ENCODE measurements around the genes C3orf38, EPHA6 and COL8A1.

DNA sequence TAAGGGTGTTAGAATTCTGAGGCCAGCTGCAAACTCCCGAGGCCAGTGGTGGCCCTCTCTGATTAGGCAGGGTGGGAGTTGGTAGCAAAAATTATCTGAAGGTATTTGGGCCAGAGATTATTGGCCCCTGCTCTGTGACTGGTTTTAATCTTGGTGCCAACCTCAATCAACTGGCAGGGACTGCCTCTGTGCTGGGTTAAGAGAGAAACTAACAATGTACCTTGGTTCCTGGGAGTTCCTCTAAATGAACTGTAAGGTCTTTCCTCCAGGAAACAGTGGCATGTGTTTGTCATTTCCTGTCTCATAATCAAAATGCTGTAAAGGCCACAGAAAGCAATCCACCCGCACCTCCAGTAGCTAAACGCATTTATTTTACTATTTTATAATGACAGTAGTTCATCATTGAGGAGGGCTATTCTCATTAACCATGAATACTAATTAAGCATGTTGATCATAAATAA, 5.1 kb downstream of the POU1F1 start:
- PRO-cap = no peak

DNA sequence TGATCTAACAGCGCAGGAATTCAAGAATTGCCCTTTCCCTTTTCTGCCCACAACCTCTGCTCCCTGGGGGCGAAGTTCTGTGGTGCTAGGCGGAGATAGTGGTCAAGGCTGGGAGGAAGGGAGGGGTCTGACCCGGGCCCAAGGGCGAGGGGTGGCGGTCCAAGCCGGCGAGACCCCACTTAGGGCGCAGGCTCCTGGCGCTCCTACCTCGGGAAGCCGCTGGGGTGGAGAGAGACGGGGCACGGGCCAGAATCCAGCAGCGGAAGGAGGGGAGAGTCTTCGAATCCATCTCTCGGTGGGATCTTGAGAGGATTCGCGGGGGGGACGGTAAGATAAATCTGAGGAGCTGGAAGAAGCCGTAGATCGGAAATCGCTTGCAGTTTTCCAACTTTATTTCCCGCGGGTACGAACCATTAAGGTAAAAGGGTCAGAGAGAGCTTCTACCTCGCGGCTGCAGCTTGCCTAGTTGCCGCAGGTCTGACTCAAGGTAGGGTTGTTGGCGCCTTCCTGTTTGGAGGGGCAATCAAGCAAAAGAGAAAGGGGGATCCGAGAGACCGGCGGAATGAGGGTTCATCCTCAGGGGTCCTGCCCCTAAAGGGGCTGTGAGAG, 604 bp downstream of the HTR1F start:
- PRO-cap = no peak

DNA sequence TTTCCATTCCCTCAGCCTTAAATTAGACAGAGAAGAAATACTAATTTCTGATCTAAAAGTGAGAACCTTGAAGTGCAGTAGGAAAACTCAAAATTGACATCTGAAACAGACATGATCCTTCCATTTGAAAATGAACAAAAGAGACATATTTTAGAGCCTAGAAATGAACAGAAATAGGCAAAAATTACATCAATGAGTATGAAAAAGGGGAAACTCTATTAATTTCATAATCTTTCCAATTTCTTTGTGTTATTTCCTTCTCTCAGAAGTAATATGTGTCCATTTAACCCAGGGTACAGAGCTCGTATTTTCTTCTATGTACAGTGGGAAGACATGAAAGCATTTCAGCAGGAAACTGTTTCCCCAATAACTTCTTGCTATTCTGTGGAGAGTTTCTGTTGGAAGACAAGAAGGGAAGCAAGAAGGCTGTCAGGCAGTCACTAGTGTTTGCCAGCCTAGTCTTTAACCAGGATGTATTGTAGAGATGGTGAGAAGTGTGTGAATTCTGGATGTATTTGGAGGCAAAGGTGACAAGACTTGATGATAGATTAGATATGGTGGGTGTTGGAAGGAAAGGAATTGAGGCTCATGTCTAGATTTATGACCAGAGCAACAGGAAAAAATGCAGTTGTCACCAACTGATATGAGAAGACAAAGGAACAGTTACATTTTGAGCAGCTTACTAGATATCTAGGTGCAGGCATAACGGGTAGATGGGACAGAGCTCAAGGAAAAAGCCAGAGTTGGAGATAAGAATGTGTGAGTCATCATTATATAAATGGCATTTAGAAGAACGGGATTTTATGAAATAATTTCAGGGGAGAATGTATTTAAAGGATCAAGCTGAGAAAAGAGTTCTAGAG, 3.4 kb downstream of the HTR1F start:
- PRO-cap = no peak

GRCh38 chr3:88149485-88150450, at the start of gene C3orf38:
Gene C3orf38 (plus strand): TSS chr3:88149959.
- PRO-cap = bidirectional peak, plus-strand start at chr3:88149731, minus-strand start at chr3:88149664; bidirectional peak, plus-strand start at chr3:88149968, minus-strand start at chr3:88149901

GRCh38 chr3:88205527-88205756, 55.7 kb downstream of the C3orf38 start:
- PRO-cap = no peak

DNA sequence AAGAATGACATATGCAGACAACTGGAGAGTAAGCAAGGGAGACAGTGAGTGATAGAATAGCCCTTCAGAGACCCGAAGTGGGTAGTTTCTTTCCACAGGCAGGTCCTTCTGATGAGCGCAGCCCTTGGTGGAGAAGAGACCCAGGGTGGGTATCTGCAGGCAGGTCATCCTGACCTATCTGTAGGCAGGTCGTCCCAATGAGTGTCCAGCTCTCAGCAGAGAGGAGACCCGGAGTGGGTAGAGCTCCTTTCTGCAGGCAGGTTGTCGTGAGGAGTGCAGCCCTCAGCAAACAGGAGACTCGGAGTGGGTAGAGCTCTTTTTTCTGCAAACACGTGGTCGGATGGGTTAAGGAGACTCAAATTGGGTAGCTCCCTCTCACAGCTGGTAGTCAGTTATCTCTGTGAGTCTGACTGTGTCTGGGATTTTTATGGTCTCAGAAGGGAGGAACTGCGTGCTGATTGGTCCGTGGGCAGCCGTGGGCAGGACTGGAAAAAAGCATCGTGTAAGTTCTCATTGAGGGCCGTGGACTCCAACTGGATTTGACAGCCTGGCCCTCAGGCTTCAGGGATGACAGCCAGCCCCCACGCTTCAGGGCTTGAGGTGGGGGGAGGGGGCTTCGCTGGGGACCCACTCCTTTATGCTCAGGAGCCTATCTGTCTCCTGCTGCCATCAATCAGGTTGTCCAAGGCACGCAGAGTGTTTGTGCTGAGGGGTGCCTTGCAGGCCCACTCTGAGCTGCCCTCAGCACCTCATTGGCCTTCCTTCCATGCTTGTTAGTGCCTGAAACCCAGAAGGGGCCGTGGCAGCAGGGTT, 463.8 kb downstream of the EPHA3 start:
- PRO-cap = no peak

GRCh38 chr3:89699138-89699695, 591.8 kb downstream of the EPHA3 start:
- PRO-cap = no peak

GRCh38 chr3:93873457-93874017, 100.2 kb downstream of the PROS1 start:
- PRO-cap = no peak

- PRO-cap = no peak
Observed at GRCh38 chr3:93941539-93942365, 31.9 kb downstream of the PROS1 start.

DNA sequence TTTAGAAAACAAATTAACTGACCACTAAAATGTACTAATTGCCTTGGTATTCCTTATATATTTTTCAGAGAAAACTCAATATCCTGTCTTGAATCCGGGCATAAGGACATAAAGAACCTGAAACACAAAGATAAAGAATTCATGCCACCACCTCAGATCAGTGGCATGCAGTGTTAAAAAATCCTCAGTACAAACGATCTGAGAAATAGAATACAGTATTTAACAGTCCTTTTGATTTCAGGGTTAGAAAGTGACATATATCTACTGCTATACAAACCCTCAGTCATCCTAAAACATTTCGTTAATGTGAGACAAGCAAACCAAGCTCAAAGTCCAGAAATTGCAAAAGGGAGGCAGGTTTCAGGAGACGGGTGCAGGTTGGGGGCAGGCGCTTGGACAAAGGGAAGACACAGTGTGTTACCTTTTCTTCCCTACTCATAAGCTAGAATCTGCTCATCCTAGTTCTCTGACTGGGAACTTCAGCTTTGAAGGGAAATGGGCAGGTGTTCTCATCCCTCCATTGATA, 736 bp downstream of the PROS1 start:
- PRO-cap = no peak

DNA sequence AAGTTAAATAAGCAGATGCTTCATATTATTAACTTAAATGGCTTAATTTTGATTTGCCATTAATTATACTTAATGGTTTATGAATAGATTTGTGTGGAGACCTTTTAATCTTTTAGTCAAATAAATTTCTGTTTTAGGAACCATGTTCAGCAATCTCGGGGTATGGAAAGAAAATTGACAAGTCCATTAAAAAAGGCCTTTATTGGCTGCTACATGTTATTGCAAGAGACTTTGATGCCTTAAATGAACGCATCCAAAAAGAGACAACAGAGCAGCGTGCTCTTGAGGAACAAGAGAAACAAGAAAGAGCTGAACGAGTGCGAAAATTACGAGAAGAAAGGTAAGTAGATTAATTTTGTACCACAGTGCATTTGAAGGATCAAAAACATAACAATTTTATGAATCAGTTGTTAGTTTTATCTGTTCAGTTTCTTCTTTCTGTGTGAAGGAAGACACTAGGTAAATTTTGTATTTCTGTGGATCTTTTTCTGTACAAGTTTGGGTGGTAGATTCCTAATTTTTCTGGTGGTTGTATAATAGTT, 8.1 kb upstream of the STX19 start:
- PRO-cap = no peak

DNA sequence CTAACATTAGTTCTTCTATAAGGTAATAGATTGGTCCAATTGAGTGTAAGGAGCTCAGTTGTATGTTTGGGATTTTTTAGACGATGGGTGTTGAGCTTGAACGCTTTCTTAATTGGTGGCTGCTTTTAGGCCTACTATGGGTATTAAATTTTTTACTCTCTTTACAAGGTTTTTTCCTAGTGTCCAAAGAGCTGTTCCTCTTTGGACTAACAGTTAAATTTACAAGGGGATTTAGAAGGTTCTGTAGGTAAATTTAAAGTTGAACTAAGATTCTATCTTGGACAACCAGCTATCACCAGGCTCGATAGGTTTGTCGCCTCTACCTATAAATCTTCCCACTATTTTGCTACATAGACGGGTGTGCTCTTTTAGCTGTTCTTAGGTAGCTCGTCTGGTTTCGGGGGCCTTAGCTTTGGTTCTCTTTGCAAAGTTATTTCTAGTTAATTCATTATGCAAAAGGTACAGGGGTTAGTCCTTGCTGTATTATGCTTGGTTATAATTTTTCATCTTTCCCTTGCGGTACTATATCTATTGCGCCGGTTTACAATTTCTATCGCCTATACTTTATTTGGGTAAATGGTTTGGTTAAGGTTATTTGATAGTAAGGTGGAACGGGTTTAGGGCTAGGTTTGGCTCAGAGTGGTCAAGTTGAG, 196.7 kb upstream of the EPHA6 start:
- PRO-cap = no peak

GRCh38 chr3:96814347-96815496, at the start of gene EPHA6:
Gene EPHA6 (plus strand): TSS chr3:96814594.
- PRO-cap = no peak

GRCh38 chr3:97874303-97875066, 52.7 kb downstream of the CRYBG3 start:
- PRO-cap = no peak

DNA sequence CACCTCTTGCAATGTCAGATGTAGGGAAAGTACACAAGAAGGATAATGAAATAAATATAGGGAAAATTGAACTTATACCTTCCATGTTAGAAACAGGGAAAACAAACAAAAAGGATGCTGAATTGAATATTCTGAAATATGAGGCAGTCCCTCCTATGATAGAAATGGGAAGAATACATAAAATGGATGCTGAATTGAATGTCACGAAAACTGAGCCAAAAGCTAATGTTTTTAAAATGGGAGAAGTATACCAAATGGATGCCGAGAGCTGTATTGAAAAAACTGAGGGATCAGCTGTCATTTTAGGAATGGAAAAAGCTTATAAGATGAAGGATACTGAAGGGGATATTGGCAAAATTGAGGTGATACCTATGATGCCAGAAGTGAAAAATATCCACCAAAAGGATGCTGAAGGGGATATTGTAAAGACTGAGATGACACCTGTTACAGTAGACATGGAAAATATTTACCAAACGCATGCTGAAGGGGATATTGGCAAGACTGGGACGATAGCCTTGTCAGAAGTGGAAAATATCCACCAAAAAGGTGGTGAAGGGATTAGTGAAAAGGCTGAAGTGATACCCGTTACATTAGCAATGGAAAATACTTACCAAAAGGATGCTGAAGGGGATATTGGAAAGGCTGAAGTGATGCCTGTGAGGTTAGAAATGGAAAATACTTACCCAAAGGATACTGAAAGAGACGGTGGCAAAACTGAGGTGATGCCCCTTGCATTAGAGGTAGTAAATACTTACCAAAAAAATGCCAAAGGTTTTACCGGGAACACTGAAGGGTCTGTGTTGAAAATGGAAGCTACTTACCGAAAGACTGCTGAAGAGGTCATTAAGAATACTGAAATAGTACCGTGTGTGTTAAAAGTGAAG, 54.2 kb downstream of the CRYBG3 start:
- PRO-cap = no peak

- PRO-cap = unidirectional peak, plus-strand start at chr3:98732288
Observed at GRCh38 chr3:98731899-98733013, 30.9 kb upstream of the ST3GAL6 start.

- PRO-cap = no peak
Observed at GRCh38 chr3:98980753-98981812, 79.6 kb upstream of the DCBLD2 start.

GRCh38 chr3:99638182-99638947, at the start of gene COL8A1:
Gene COL8A1 (plus strand): TSS chr3:99638594.
- PRO-cap = bidirectional peak, plus-strand start at chr3:99638594, minus-strand start at chr3:99638474

DNA sequence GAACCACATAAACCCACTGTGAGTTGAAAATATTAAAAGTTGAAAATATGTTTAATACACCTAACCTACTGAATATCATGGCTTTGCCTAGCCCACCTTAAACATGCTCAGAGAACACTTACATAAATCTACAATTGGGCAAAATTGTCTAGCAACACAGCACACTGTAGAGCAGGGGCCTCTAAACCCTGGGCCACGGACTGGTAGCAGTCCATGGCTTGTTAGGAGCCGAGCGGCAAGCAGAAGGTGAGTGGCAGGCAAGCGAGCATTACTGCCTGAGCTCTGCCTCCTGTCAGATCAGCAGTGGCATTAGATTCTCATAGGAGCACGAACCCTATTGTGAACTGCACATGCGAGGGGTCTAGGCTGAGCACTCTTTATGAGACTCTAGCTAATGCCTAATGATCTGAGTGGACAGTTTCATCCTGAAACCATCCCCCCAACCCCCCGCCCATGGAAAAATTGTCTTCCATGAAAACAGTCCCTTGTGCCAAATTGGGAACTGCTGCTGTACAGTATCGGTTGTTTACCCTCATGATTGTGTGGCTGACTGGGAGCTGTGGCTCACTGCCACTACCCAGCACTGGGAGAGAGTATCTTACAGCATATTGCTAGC, 26.0 kb downstream of the CMSS1 start:
- PRO-cap = no peak

GRCh38 chr3:99846041-99846279, 28.3 kb downstream of the CMSS1 start:
- PRO-cap = unidirectional peak, minus-strand start at chr3:99846159